Skin of body (tissue), 2 donors: ENCODE measurements around a stretch of chr15.

- RAMPAGE, long total RNA = no peak
These were observed 840 bp downstream of the NR2F2 start for GRCh38 chr15:96331191-96331888.

GRCh38 chr15:96334031-96334847 is 3.7 kb downstream of the NR2F2 start:
- RAMPAGE, long total RNA = no peak

DNA sequence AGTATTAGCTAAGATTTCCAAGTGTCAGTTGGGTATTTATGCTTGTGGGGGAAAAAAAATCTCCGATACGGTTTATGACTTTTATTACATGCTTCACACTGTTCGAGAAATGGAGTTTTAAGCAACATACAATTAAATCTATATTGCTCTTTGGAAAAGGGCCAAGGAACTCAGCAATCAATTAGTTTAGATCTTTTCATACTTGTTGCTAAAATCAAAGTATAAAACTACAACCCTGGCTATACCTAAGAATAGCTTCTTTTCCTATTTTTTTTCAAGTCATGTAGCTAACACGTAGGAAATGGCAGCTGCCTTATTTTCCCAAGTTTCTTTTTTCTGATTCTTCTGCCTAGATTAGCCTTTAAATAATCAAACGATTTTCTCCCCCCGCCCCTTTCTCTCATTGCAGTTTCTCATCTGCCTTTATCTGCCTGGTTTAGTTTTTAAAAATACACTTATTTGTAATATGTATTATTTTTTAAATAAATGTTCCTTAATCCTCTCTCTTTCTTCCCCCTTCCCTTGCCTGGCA is 16.1 kb downstream of the NR2F2 start:
- RAMPAGE, long total RNA = no peak

GRCh38 chr15:96352743-96353164 is 22.3 kb downstream of the NR2F2 start:
- RAMPAGE, long total RNA = no peak

DNA sequence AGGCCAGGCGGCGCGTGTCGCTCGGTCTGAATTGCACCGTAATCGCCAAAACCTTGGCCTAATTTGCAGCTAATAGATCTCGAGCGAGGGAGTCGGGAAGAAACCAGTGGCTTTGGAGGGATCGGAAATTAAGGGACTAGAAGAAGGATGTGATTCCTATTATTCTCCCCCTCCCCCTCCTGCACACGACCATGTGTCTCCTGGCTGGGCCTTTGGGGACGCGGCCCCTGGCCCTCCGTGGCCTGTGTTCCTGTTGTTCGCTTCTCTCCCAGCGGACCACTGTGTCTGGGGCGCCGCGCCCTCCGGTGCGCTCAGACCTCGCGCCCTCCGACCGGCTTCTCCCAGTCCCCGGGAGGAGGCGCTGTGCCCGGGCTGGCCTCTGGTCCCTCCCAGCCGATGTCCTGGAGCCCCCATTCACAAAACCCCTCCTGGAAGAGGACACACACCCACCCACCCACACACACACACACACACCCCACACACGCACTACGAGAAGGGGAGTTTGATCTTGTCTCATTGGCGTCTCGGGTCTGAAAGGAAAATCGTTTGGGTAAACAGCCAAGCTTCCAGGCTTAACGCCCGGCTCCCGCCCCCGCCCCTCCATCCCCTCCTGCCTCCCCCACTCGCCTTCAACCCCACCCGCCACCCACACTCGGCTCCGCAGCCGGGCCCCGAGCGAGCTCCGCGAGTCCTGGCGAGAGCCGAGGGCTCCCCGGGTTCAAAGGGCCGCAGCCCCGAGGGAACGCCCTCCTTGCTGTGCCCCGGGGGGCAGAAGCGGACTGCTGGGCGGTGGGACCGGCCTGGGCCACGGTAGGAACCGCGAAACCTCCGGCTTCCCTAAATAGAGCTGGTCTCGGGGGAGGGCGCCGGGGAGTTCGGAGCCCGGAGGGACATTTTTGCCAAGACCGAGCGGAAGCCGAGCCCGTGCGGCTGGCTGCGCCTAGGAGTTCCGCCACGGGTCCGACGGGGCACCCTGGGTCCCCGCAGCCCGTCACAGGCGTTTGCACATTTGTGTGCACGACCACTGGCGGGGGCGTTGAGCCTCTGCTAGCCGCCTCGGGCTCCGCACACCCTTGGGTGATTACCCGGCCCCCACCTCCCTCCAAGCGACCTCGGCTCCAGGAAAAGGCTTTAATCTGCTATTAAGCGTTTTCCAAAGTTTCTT is 23.6 kb downstream of the NR2F2 start:
- RAMPAGE, long total RNA = no peak

- RAMPAGE, long total RNA = no peak
These were observed 566.5 kb downstream of the NR2F2 start for GRCh38 chr15:96896952-96897410.

DNA sequence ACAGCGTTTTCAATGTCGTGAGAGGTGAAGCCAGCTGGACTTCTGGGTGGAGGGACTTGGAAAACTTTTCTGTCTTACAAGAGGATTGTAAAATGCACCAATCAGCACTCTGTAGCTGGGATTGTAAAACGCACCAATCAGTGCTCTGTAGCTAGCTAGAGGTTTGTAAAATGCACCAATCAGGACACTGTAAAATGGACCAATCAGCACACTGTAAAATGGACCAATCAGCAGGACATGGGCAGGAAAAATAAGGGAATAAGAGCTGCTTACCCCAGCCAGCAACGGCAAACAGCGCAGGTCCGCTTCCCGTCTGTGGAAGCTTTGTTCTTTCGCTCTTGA is 726.5 kb upstream of the ARRDC4 start:
- RAMPAGE, long total RNA = no peak

GRCh38 chr15:97970994-97971696 is 10.6 kb downstream of the ARRDC4 start:
- RAMPAGE, long total RNA = no peak

DNA sequence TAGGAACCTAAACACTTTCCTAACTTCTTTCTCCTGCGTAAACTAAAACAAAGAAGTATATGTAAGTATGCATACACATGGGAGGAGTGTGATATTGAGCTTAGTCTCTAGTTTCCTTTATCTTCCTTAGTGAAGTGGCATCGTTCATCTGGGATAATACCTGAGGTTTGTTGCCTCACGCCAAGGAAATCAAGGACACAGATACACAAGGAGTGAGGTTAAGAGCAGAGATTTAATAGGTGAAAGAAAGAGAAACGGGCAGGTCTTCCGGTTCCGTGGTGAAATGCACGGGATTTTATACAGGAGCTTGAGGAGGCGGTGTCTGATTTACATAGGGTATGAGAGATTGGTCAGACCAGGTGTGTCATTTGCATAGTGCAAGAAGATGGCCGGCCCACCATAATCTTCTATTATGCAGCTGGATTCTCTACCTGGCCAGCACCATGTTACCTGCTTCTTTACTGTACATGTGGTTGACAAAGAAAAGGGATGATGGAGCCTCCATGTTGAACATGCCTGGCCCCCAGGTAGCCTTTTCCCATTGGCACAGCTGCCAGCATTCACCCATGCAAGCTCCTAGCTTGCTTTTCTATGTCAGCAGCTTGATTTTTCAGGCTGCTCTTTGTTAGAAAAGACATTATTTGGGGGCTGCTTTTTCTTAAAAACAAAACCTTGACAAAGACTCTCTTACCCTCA is 17.3 kb downstream of the ARRDC4 start:
- RAMPAGE, long total RNA = no peak

DNA sequence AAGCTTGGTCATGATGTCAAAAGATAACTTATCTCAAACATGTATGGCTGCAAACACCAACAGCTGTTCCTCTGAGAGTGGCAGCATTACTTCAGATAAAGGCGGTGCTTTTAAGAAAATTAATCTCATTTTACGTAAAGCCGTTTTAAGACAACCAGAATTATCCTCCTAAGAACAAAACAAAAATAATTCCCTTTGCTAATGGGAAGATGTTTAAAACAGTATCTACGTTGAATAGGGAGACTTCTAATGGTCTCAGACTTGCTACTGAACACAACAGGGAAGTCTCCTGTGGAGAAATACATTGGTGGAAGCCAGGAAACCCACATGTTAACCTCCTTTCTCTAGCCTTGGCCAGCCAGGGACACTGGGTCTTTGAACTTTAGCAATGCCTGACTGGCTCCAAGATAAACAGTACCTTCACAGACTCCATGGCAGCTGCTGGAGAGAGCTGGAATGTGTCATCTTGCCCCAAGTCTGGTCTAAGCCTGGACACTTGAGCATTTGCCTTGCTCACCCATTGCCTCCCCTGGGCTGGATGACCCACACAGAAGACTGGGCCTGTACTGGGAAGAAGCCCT is 18.2 kb downstream of the ARRDC4 start:
- RAMPAGE, long total RNA = no peak

- RAMPAGE, long total RNA = no peak
These were observed 55.9 kb downstream of the ARRDC4 start for GRCh38 chr15:98016327-98016798.

GRCh38 chr15:98428296-98428991 is 219.9 kb upstream of the IGF1R start:
- RAMPAGE, long total RNA = no peak

DNA sequence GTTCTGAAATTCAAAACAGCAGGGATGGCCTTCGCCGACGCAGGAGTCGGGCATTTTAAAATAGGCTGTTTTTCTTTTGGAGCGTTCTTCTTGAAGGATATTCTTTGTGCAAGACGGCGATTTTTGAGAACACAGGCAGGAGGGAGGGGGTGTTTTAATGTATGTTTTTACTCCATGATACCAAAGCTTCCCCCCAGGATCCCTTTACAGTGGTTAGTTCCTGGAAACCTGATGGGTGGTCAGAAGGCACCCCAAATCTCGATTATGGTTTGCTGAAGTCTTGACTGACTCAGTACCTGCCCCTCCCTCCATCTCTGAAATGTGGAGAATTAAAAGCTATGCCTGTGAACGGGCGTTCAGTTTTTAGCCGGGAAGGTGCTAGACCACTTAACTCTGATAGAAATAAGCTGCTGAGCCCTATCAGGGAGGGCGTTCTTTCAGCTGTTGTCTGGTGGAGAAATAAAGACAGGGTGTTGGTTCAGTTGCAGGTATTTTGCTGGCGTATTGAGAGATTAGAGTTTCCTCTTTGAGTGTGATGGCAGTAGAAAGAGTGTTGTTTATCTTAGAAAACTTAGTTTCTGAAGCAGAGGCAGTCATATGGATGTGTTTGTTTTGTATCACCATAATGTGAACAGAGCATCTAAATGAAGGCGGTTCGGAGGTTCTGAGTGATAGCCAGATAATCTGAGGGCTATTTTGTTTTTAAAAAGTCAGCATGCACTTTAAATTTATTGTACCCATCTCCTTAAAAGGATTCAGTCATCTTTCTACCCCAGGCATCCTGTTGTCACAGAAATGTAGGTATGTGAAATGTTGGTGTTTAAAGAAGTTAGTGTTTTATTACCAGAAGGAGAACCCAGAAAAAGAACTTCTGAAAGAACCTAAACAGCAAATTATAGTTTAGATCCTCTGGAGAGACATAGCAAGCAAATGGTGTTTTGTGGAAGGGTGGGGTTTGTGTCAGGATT is 3.5 kb downstream of the IGF1R start:
- RAMPAGE, long total RNA = no peak

DNA sequence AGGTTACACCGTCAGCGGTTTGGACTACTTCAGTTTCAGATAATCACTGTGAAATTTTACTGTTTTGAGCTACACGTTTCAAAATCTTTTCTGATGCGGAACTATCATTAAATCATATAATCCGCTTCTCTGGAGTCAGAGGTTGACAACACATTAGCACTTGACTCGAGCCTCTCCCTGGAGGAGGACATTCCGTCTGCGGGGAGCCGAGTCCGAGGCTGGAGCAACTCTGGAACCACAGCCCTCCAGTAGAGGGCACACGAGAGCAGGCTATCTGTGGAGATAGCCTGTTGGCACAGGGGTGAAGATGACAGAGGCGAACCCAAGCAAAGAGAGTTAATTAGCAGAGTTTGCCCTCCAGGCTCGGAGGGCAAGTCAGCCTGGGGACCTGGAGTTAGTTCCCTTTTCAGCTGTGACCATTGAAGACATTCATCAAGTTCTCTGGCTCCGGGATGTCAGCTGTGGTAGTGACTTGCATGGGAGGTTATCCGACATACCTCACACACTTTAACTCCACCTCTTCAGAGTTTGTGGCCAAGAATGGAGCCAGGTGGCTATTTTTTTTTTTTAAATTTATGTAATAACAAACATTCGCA is 131.3 kb downstream of the IGF1R start:
- RAMPAGE, long total RNA = no peak

GRCh38 chr15:98786696-98787389 is 138.5 kb downstream of the IGF1R start:
- RAMPAGE, long total RNA = no peak

- RAMPAGE, long total RNA = no peak
These were observed 48.3 kb downstream of the PGPEP1L start for GRCh38 chr15:98959186-98959889.

DNA sequence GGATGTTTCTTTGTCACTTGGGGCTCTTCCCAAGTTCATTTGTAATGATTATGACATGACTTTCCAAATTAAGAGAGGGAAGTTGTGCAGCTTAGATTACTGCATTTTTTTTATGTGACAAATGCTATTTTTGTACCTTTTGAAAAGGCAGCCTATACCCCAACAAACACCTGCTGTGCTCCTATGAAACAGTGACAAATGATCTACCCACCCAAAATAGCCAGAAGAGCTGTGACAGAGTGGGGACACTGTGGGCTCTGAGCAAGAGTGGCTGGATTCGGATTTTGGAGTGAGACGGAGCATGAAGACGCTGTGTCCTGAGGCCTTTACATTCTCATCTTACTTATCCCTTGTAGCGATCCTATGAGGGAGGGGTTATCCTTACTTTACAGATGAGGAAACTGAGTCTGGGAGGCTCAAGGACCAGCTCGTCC is 6.9 kb upstream of the SYNM start:
- RAMPAGE, long total RNA = no peak

DNA sequence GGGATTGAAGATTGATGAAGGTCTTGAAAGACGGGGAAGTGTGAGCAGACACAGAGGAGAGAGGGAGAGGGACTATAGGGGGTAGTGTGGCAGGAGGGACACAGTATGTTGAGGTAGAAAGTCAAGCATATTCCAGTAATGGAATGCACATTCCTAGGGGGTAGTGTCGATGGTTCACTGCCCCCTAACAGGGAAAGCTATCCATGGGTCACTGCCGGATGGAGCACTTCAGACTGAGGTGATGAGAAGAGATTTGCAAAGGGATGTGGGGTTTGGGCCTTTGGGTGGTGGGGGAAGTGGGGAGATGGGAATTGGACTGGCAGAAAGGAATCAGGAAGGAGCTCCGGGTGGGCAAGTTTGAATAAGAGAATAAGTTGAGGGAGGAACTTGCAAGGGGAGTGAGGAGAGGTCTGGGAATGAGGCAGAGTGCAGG is 15.9 kb downstream of the SYNM start:
- RAMPAGE, long total RNA = no peak

DNA sequence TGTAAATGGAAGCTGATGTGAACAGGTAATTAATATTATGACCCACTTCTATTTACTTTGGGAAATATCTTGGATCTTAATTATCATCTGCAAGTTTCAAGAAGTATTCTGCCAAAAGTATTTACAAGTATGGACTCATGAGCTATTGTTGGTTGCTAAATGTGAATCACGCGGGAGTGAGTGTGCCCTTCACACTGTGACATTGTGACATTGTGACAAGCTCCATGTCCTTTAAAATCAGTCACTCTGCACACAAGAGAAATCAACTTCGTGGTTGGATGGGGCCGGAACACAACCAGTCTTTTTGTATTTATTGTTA is 30.2 kb downstream of the SYNM start:
- RAMPAGE, long total RNA = no peak

DNA sequence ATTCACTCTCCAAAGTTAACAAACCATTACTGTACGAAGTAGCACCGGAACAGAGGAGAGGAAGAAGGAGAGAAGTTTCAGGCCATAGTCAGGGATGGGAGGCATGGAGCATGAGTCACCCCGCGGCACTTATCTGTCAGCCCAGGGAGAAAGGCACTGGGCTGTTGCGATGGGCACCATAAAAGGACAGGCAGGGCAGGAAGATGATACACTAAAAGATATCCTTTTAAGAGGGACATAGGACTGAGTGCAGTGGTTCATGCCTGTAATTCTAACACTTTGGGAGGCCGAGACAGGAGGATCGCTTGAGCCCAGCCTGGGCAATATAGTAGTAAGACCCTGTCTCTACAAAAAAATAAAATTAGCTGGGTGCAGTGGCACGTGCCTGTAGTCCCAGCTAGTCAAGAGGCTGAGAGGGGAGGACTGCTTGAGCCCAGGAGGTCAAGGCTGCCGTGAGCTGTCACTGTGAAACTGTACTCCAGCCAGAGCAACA is 36.9 kb downstream of the TTC23 start:
- RAMPAGE, long total RNA = no peak